Melanocyte of skin (primary cell): ENCODE data around the genes SS18 and AQP4.

- CAGE, long polyA plus RNA, 2 experiments: no peak in any of the 2 experiments
Measured at GRCh38 chr18:24188814-24189365, 50.0 kb downstream of the CABYR start.

- CAGE, long polyA plus RNA, 2 experiments: no peak in any of the 2 experiments
Measured at GRCh38 chr18:24271108-24271419, 126.6 kb downstream of the OSBPL1A start.

DNA sequence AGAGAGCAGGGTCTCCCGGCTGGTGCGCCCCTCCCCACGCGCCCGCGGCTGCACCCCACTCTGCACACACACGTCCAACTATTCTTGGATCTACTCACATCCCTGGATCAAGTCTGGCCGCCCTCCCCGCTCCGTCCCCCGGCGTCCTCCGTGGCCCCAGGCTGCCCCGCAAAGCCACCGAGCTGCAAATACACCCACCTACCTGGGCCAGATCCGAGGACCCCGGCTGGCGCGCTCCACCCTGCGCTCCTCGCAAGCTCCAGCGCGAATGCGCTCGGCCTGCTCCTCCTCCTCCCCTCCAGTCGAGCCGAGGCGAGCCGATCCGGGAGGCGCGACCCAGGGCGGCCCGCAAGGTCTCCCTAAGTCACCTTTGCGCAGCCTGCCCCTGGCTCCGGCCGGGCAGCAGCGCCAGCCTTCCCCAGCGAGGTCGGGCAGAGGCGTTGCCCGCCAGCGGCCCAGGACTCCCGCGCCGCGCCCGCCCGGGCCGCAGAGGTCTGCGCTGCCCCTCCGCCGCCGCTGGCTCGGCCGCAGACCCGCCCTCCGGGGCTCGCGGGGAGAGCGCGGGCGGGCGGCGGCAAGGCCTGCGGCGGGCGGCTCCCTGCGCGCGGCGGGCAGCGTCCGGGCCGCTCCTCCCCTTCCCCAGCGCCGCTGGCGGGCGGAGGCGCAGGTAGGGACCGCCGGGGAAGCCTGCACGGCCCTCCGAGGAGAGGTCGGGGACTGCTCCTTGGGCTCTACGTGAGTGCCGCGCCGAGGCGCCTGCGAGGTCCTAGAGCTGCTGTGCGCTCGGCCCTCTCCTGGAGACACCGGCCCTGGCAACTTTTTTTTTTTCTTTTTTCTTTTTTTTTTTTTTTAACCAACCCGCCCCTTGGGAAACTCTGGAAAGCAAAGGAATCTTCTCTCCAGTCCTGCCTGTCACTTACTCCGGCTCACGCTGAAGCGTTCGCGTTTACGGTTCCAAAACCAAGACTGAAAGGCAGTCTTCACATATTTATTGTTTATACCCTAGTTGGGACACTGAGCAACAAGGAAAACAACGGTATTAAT lies 125.9 kb downstream of the OSBPL1A start:
- CAGE, long polyA plus RNA, 2 experiments: no peak in any of the 2 experiments

DNA sequence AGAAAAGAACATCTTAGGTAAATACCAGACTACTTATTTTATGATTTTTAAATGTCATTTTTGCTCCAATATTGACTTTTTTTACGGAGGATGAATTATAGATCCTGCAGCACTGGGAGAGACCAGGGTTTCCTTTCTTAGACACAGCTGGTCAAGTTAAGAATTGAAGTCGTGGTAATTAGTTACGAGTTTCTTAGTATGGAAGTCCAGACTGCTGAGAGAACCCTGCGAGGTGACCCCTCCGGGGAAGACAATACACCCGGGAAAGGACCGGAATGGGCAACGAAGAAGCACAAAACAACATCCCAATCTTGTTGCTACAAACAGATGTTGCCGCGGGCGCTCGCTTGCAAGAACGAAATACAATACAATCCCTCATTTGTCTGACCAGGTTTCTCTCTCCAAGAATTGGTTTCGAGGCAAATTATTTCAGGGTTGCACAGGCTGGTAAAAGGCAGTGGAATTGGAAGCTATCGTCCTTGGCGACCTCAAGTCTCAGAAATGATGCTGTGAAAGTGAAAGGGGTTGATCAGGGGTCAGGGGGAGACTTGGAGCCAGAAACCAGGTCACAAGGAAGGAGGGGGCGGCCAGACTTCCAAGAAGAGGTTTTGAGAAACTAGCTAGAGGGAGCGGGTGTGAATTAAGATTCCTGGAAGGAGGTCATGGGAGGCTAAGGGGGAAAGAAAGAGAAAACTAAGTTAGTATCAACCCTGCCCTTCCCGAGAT lies 401.8 kb downstream of the HRH4 start:
- CAGE, long polyA plus RNA, 2 experiments: no peak in any of the 2 experiments

DNA sequence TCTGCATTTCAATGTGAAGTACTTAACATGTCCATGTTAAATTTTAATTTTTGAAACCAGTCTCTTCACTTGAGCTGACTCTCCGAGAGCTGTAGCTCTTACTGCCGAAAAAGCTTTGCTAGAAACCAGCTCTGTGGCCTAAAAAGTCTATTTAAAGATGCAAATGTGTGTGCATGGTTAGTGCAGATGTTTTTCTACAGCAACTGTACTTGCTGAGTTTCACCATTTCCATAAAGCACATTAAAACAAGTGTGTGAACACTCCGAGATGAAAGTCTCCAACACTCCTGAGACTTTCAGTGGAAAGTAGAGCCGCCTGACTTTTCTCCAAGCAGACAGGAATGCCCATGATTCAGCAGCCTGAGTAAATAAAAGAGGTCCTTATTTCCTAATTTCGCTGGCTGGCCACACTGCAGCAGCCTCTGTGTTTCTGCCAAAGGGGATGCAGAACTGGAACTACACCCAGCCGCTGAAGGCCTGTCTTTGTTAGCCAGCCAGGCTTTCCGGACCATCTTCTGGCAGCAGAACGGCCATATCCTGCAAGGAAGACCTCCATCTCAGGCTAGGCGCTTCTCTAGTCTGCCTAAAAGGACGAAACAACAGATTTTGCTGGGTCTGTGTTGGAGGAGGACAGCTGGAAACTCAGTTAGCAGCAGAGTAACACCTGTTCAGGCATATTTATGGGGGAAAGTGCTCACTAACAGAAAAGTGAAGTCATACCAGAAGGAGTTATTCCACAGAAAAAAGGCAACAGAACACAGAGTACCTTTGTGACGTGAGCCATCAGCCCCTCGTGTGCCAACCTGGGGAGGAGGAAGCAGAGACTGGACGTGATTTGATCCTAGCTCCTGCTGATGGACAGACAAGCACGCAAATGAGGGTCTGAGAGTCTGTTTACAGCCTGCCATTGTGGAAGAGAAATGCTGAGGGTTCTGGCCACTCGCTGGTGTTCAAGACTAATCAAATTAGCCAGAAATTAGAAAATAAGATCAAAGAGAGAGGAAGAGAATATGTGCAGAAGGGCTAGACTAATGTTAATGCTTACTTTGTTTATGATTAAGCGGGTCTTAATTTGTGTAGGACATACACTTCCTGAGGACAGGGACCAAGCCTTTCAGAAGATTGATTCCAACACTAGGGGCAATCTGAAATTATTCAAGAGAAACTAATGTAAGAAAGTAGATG lies 120.9 kb downstream of the ZNF521 start:
- CAGE, long polyA plus RNA, 2 experiments: no peak in any of the 2 experiments

- CAGE, long polyA plus RNA, 2 experiments: no peak in any of the 2 experiments
Measured at GRCh38 chr18:25958660-25958859, 131.9 kb downstream of the SS18 start.

GRCh38 chr18:26089486-26090788 lies at the start of gene SS18:
TSS of gene SS18 (minus strand) at chr18:26090613.
- CAGE, long polyA plus RNA, 2 experiments: no peak in any of the 2 experiments

- CAGE, long polyA plus RNA, 2 experiments: no peak in any of the 2 experiments
Measured at GRCh38 chr18:26547775-26548267, 532 bp downstream of the KCTD1 start.

- CAGE, long polyA plus RNA, 2 experiments: no peak in any of the 2 experiments
Measured at GRCh38 chr18:26548644-26549284, 411 bp upstream of the KCTD1 start.

DNA sequence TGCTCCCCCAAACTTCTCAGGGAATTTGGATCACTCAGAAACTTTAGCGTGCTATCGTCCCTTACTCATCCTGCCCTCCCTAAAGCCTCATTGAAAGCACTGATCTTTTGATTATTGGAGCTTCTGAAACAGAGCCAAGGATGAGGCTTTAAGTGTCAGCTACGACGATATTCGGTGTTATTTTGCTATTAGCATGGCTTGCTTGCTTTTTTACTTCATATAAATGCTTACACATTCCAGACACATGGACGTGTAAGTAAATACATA lies 27.3 kb upstream of the KCTD1 start:
- CAGE, long polyA plus RNA, 2 experiments: no peak in any of the 2 experiments

- CAGE, long polyA plus RNA, 2 experiments: no peak in any of the 2 experiments
Measured at GRCh38 chr18:26757408-26757835, 108.1 kb downstream of the AQP4 start.

DNA sequence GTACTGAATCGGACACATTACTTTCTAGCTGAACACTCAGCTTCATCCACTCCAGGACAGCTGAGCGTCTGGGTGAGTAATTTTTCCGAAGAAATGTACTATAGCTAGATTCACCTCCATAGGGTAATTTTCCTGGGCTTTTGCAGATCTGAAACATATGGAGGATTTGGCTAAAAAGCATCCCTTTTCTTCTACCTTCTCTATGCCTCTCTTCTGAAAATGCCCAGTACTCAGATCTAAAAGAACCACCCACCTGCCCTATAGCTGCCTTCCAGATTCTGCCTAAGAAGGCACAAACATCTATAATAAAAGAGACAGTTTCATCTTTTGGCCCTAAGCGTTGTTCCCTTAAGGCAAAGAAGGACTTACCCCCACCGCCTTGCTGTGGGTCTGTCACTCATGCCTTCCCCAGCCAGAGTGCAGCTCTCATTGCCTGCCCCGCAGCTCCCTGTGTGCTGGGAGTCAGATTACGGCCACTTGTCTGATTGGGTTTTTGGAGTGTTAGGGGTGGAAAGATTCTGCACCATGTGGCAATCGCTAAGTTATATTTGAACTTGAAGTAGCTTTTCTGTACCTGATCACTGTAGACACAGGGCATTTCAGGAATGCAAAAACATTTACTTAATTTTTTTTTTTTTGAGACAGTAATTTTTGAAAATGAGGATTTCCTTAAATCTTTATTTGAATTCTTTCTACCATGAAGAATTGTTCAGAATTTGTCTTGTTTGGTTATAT lies at the start of gene AQP4:
AQP4 (minus strand) TSS at position 419 of the 735 bp plus-strand sequence.
- CAGE, long polyA plus RNA, 2 experiments: no peak in any of the 2 experiments

GRCh38 chr18:27989991-27990429 lies 186.9 kb downstream of the CDH2 start:
- CAGE, long polyA plus RNA, 2 experiments: no peak in any of the 2 experiments

- CAGE, long polyA plus RNA, 2 experiments: no peak in any of the 2 experiments
Measured at GRCh38 chr18:27992412-27993079, 184.4 kb downstream of the CDH2 start.

DNA sequence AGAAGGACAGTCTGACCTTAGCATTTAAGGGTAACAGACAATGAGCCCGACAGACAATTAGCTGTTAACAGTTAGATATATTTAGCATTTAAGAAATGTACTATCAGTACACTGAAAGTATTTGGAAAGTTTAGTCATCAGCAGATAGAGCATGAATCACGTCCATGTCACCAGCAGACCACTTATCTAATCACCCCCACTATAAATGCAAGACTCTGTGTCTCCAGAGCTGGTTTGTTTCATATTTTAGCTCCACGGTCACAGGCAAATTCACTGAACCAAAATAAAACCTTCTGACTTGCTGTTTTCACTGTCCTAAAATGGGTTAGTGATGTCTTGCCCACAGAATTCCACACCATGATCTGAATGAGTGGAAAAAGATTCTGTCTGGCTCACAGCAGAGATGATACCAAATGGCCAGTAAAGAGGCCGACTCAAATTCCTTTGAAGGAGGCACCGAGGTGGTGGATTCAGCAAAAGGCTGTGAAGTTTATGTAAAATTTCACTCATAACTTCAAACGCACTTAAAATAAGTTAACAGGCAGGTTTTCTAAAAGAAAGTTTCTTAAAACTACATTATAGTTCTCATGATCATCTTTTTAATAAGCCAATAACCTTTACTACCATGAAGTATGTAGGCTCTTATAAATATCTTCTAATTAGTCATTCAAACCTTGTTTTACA lies 64.8 kb downstream of the CDH2 start:
- CAGE, long polyA plus RNA, 2 experiments: no peak in any of the 2 experiments

DNA sequence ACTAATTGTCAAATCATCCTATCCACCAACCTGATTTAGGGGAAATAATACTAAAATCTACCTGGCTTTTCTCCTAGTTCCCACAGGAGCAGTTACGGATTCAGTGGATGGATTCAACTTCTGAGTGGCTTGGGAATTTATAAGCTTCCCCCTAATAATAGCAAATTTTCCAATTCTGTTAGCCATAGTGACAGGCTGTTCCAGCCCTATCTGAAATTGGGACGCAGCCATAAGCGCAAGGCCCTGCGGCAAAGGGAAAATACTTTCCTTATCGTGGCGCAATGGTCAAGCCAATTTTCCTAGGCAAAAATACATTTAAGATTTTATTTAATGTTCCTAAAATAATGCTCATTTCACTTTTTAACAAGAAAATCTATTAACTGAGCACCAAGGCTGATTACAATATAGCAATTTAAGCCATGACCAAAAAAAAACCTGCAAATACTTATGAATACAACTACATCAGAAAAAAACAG lies 49.7 kb downstream of the CDH2 start:
- CAGE, long polyA plus RNA, 2 experiments: no peak in any of the 2 experiments

GRCh38 chr18:28158943-28159516 lies 17.9 kb downstream of the CDH2 start:
- CAGE, long polyA plus RNA, 2 experiments: no peak in any of the 2 experiments

- CAGE, long polyA plus RNA, 2 experiments: no peak in any of the 2 experiments
Measured at GRCh38 chr18:28175983-28176478, 899 bp downstream of the CDH2 start.

DNA sequence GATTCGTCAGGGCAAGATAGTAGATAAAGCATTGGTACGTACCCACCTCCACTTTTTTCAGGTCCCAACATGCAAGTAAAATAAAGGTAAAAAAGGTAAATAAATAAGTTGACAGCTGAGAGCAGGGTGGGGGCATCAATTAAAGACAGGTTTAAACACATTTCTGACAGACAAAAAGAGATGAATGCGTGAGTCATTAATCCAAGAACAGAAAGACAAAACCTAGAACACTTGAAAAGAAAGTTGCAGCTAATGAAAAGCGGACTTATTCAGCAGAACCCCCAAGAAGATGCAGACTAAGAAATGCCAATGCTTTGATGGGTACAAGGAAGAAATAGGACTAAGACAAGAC lies 979.6 kb upstream of the CDH2 start:
- CAGE, long polyA plus RNA, 2 experiments: no peak in any of the 2 experiments

- CAGE, long polyA plus RNA, 2 experiments: no peak in any of the 2 experiments
Measured at GRCh38 chr18:30992148-30992804, 50.3 kb downstream of the DSC3 start.